Cardiac fibroblast (primary cell): ENCODE measurements around a stretch of chr21.

GRCh38 chr21:8998836-8999975 is 1522.2 kb upstream of the TPTE start:
- RRBS, result no CpG with 5 or more reads among the region's 4 CpGs

GRCh38 chr21:9767618-9768292 is 753.6 kb upstream of the TPTE start:
- RRBS, result no CpG with 5 or more reads among the region's 36 CpGs

GRCh38 chr21:10342338-10342796 is 179.0 kb upstream of the TPTE start:
- RRBS, result no CpG with 5 or more reads among the region's 37 CpGs

DNA sequence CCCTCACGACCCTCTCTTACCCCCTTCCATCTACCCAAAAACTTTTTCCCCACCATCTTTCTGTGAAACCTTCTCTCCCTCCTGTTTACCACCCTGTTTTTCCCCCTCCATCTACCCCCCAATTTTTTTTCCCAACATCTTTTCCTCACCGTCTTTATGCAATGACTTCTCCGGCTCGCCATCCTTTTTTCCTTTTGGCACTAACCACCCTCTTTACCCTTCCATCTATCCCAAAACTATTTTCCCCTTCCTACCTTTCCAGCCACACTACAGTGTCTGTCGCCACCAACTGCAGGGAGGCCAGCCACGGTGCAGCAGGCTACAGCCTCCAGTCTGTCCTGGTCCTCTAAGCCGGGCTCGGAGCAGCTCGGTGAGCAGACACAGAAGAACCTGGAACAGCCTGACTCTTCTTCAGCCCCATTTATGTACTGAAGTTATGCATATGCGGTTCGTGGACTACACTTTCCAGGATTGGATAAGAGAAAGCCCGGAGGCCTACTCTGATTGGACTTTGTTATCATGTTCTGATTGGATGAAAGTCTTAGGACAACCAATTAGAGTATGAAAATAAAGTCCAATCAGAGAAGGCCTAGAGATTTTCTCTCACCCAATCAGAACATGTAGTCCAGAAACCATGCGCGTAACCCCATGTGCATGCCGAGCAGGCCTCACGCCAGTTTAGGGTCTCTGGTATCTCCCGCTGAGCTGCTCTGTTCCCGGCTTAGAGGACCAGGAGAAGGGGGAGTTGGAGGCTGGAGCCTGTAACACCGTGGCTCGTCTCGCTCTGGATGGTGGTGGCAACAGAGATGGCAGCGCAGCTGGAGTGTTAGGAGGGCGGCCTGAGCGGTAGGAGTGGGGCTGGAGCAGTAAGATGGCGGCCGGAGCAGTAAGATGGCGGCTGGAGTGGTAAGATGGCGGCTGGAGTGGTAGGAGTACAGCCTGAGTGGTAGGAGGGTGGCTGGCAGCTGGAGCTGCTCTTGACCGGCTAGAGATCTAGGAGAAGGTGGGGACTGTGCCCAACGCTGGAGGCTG is 108.2 kb upstream of the TPTE start:
- RRBS, result 67% methylated on average over 2 of the region's 30 CpGs

DNA sequence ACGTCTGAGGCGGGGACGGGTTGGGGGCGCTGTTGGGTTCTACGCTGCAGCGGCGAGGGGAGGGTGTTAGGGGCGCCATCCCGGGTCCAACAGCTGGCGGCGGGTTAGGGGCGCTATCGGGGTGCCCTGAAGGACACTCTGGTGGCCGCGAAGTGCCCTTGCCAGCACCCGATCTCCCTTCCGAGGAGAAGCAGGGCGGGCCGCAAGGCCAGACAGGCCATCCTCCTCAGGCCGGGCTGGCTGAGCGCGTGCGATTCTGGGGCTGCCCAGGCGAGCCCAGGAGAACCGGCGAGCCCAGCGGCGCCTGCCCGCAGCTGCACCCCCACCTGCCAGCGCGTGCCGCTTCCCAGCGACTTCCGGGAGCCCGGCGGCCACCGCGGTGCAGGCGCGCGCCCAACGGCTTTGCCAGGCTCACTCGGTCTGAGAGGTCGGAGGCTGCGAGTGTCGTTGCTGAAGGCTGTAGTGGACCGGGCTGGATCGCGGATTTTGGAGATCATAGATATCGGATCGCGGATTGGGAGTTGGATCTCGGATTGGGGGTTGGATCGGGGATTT is 147.0 kb downstream of the LIPI start:
- RRBS, result no CpG with 5 or more reads among the region's 54 CpGs

DNA sequence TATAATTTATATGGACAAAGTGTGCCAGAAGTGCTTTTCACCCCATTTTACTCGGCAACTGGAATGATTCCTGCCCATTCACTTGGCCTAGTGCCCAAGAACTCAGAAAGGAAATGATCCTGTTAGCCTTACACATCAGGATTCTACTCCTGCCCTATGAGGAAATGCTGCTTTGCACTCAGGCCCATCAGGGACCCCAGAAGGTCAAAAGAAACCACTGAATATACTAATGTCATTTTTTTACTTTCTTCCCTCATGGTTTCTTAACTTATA is 65.5 kb downstream of the SAMSN1 start:
- RRBS, result no CpG with 5 or more reads among the region's 1 CpG

DNA sequence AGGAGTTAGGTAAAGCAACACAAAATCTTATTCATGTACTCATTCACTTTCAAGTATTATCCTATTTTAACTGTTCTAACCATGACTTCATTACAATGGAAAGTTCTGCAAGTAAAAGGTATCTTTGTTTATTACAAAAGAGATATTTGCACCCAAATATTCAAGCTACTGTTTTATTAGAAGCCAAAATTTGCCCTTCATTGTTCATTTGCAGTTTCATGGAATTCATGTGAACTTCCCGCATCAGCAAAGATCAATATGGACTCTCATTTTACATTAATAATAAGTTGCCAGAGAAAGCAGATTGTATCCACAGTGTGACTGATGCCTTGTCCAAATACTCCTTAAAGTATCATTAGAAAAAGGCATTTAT is 60.0 kb downstream of the SAMSN1 start:
- RRBS, result no CpG with 5 or more reads among the region's 1 CpG

DNA sequence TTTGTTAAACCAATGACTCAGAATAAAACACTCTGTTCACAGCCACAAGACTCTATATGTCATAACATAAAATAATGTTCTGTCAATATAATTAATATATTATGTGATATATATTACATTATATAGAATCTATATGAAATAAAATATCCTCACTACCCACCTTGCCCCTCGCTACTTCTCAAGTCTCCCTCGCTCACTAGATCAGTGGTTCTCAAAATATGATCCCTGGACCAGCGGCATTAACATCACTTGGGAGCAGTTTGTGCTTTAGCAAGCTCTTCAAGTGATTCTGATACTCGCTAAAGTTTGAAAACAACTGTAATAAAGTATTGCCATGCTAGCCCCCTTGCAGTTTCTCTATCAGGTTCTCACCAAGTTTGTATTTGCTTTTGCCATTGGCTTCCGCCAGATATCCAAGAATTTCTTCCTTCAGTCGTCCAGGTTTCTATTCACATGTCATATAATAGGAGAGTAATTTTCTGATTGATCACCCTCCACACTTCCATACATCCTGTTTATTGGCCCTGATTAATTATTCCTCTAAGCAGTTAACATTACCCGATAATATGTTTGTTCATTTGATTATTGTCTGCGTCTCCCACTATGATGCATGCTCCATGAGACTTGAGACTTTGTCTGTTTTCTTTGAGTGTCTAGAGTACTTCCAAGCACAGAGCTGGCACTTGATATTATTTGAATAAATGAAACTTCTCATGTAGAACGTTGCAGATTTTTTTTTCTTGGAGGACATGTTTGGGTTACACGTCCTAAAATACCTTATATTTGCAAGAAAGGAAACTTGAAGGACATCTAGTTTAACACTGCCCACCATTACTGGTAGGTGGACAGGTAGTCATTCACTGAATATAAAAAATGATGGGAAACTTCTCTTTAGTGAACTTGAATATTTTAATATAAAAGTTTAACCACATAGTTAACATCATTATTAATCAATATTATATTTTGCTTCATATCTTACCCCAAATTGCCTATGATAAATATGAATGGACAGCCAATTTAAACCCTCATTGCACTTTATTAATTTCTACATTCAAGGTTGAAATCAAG is 28.1 kb downstream of the SAMSN1 start:
- RRBS, result no CpG with 5 or more reads among the region's 10 CpGs

DNA sequence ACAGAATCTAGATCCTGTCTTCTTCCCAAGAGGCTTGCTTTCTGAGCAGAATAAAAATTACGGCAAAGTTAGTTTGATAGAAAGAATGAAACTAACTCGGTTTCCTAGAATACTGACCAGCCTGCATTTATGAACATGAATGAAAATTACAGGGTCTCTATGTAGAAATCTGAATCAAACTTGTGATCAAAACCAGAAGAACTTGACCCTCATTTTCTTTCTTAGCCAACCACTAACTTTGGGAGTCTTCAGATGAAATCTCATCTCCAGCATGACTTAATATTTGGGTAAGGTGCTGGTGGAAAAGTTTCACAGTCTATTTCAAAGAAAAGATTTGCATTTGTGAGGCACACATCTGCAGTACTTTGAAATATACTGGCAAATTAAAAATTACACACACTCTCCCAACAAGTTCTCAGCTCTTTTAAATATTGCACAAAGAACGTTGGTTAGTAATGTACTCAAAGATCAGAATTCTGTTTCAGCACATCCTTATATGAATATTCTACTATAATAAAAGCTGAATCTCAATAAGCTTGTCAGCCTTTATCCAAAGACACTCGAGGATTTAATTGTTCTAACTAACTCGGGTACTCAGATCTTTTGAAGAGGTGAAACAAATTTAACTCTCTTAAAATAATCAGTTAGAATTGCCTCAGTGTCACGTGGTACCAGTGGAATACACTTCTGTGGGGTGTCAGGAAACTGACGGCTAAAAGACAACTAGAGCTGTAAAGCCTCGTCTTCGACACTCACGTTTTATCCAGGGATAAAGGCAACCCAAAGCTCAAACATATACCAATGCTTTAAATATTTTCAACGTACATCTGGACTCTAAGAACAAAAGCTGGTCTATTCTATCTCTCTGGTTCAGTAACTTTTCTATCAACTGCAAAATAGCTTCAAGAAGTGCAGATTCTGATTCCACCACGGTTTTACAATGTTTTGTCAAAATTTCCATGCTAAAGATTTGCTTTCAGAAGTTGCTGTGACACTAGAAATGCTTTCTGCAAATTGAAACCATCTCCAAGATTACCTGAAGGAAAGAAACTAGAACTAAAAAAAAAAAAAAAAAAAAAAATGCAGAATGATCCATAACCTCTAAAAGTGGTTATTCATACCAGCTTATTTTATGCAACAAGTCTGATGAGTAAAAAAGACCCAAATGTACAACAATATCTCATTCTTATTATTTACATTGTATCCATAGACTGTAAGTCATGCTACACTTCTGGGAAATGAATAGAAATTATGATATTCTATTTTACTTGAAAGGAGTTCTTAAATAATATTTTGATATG is 19.0 kb downstream of the SAMSN1 start:
- RRBS, result no CpG with 5 or more reads among the region's 12 CpGs

GRCh38 chr21:14687215-14687659 is 141.1 kb upstream of the SAMSN1 start:
- RRBS, result no CpG with 5 or more reads among the region's 1 CpG

DNA sequence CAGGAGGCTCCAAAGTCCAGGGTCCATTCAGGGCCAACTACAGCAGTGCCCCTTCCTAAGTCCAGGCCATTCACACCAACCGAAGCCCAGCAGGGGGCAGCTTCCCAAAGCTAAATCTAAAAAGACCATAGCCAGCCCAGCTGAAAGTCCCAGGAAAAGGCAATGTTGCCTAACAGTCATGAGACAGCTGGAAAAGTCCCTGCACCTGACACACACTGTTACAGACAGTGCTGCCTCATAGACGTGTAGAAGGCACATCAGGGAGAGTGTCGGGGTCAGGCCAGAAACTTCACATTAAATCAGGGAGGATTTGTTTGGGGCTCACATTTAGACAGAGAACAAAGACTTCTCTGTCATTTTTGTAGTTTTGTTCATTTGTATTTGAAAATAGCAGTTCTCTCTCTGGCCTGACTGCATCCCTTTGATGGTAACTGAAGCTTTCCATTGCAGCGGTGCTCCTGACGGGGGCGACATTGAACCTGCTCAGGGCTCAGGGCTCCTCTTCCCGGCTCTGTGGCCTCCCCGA is 200.4 kb downstream of the NRIP1 start:
- RRBS, result no CpG with 5 or more reads among the region's 8 CpGs

DNA sequence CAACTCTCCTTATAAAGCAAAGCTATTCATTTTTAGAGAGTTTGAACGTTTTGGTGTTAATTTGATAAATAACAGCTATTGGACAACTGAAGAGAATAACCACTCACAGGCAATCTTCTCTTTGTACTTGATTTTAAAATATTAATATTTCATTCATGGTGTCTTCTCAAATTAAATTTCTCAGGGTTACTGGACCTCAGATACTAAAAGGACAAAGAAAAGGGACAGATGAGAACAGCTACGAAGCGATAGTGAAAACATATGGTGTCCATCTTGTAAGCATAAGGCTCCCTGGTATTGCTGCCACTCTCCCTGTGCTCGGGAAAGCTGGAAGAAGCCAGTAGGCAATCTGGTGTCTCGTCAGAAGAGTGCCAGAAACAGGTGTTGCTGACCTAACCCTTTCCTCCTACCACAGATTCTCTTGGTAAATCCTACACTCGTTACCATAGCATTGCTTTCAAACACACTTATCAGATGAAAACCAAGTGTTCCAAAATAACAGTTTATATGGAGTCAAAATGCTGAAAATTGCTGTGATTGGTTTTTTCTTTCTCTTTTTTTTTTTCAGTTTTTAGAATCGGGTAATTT is 146.4 kb downstream of the NRIP1 start:
- RRBS, result no CpG with 5 or more reads among the region's 7 CpGs

DNA sequence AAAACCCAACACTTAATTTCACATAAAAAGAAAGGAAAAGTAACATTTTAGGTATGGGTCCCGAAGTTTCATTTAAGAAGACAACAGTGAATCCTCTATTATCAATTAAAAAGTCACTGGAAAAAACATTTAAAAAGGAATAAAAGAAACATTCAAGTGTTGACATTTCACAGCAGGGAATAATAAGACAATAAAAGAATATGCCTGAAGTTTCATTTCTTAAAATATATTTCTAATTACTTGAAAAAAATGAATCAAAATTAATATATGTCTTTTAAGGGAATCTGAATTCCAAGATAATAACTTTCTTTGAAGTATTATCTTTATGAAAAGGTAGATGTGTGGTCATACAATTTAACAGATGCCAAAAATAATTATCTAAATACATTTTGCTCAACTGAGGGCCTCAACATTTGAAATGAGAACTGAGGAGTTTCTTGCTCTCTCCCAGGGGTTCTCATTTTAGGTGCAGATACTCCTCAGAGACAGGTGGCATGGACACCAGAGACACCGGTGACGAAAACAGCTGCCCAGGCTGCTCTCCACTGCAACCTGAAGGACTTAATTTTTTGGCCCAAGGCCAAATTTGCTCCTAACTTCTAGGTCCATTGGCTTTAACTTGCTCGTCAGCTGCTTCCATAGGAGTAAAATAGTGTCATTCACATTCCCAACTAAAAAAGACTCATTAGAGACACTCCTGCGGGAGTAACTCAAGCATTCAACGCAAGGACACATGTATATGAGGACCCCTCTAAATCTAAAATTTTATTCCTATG is 87.1 kb downstream of the NRIP1 start:
- RRBS, result no CpG with 5 or more reads among the region's 6 CpGs

- RRBS, result no CpG with 5 or more reads among the region's 9 CpGs
Observed at GRCh38 chr21:15682000-15682799, 47.6 kb upstream of the USP25 start.

GRCh38 chr21:15682837-15683578 is 46.8 kb upstream of the USP25 start:
- RRBS, result no CpG with 5 or more reads among the region's 3 CpGs

- RRBS, result no CpG with 5 or more reads among the region's 5 CpGs
Observed at GRCh38 chr21:15732191-15732632, 2.4 kb downstream of the USP25 start.

GRCh38 chr21:16305591-16306263 is 575.9 kb downstream of the USP25 start:
- RRBS, result no CpG with 5 or more reads among the region's 7 CpGs

GRCh38 chr21:17466263-17466570 is 46.6 kb upstream of the CXADR start:
- RRBS, result no CpG with 5 or more reads among the region's 1 CpG

DNA sequence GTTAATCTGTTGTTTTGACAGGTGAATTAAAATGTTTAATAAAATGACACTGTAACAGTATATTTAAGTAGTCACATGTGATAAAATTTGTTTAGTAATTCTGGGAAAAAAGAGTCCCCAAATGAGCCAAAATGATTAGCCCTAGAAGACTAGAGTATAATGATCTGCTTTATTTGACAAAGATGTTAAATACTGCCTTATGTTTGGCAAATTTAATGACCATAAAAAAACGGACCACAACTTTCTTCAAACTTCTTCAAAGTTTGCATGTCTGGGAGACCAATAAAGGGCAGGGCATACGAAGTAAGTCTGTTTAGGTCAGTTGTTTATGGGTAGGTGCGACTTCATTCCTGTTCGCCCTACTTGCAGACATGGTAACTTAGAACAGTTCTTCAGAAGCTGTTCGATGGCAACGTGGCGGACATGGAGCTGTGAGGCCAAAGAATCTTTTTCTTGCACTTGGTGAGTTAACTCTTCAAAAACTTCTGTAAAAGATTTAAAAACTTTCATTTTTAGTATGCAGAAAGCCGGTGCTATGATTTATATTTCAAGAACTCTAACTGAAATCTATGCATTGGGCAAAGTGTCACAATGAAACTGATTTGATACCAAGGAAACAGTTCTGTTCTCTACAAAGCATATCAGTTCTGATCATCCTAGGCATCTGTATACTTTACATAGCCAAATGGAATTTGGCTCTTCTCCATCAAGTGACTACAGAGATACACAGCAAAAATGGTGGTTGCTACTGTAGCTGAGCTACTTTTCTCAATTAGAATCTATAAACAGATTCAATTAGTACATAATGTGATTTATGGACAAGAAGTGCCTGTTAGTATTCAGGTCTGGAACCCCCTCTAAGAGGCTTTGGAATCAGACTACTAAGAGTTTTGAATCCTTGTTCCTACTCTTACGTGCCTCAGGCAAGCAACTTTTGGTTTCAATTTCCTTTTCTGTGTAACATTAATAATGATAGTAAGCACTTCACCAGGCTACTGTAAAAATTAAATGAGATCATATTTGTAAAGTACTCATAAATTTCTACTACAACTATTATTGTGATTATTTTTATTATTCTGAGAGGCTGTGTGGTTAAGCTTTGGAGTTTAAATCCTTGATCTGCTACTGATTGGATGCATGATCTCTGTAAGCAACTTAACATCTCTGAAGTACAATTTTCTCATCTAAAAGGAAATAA is 25.7 kb downstream of the C21orf91 start:
- RRBS, result no CpG with 5 or more reads among the region's 9 CpGs